ENCODE measurements around the gene SAMSN1.

GRCh38 chr21:6109705-6110336, 4411.6 kb upstream of the TPTE start:
- PRO-cap = no peak

DNA sequence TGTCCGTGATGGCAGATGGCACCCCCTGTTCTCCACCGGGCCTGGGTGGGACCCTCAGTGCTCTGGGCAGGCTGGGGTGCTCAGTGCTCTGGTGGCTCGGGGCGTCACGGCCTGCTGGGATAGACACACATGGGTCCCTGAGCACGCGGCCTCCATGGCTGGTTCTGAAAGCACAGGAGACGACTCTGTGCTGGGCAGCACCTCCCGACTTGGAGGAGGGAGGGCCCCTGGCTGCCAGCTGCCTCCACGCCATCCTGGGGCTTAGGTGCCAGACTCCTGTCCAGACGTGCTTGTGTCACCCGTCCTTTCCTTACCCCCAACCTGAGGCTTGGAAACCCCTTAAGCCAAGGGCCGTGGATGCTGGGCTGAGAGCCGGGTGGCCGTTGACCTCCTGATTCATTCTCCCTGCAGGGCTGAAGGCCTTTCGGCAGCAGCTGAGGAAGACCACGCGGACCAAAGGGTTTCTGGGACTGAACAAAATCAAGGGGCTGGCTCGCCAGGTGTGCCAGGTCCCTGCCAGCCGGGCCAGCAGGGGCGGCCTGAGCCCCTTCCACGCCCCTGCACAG, 4401.2 kb upstream of the TPTE start:
- PRO-cap = no peak

DNA sequence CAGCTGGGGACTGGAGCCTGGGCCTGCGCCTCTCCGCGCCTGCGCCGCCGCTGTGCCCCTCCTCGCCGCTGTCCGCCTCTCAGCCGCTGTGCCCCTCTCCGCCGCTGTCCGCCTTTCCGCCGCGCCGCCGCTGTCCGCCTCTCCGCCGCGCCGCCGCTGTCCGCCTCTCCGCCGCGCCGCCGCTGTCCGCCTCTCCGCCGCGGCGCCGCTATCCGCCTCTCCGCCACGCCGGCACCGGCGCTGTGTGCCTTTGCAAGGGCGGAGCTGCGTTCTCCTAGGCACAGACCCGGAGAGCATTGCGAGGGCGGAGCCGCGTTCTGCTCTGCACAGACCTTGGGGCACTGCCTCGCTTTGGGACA, 1869.7 kb upstream of the TPTE start:
- PRO-cap = no peak

- PRO-cap = no peak
Observed at GRCh38 chr21:9721980-9722393, 799.4 kb upstream of the TPTE start.

DNA sequence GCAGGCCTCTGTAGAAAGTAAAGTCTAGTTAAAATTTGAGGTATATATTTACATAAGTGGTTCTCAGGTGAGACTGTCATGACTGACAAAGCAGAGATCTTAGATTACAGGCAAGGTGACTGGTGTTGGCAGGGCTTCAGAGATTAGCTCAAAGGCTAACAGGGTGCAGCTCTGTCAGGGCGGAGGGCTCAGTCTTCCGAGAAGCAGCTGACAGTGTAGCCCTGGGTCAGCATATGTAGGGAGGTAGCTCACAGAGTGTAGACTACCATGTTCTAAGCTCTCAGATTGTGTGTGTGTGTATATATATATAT, 54.7 kb downstream of the RBM11 start:
- PRO-cap = no peak

GRCh38 chr21:14528004-14529382, 17.6 kb downstream of the SAMSN1 start:
- PRO-cap = unidirectional peak, minus-strand start at chr21:14528966

DNA sequence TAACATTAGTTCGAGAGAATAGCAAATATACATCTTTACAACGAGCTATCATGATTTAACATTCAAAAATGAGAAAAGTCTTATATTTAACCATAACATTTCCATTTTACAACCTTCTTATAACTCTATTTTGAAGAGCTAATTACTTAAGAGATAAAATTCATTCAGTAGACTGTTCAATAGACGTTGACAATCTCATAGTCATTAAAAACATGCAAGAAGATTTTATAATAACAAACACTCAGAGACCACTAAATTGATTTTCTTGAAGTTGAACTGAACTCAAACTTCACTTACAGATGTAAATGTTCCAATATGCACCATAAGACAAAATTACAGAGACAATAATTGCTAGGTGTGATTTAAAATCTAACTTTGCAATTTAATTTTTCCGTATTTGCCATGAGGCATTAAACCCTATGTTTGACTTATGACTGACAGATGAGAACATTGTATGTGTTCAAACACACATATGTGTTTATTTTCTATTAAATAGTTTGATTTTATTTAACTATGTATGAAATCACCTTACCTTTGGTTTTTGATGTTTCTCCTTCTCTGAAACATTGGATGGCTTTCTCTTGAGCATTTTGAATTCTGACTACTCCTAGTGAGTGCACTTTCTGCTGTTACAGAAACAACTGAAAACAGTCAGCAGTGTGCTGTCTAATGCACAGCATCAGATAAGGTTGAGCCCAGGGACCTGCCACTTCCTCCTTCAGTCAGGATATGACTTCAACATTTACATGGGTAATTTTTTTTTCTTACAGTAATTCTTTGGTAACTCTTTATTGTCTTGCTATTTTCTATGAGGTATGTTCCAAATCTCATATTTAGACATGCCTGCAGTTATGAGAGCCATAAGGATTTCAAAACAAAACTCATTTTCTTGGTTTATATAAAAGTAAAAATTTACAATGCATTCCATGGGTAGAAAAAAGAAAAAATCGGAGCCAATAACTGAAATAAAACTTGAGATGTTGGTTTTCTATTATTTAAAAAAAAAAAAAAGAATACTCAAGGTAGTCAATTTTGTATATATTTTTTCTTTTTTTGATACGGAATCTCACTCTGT, at the start of gene SAMSN1:
Gene SAMSN1, minus strand, starts transcription at position 643 of the 1,075 bp plus-strand sequence.
- PRO-cap = unidirectional peak, minus-strand start at position 643 of the sequence

- PRO-cap = no peak
Observed at GRCh38 chr21:14686802-14687214, 140.7 kb upstream of the SAMSN1 start.

- PRO-cap = no peak
Observed at GRCh38 chr21:15138426-15139161, 73.8 kb upstream of the NRIP1 start.

DNA sequence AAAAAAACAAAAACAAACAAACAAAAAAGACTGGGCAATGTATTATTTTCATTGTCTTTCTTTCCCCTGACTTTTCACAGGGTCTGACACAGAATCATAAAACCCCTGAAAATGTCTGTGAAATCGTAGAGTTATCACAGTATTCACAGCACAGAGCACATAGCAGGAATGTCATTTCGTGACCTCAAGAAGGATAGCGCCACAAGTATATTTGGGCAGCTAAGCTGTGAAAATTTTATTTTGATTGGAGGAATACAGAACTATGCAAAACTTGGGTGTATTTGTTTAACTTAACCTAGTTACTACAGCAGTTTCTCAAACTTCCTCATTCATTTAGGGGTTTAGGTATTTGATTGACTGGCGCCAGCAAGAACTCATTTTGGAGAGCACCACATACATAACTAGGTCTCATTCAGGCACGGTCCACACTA, 154.9 kb upstream of the NRIP1 start:
- PRO-cap = no peak

DNA sequence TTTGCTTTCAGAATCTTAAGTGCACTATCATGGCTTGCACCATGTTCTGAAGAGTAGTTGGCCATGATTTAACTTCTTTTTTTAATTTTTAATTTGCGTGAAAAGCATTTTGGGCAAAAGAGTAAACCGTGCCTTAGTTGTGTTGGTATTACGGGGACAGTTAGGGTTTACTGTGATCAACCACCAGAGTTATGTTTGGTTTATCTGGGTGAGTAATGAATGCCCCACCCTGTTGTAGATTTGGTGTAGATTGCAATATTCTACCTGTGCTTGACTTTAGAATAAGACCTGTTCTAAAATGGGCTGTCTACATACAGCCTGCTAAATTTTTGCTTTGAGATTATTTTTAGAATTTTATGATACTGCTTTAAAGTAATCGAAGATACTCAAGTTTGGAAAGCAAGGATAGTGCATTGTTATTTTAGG, 1.4 kb downstream of the USP25 start:
- PRO-cap = unidirectional peak, minus-strand start at position 172 of the sequence

GRCh38 chr21:15785489-15785903, 55.7 kb downstream of the USP25 start:
- PRO-cap = no peak

DNA sequence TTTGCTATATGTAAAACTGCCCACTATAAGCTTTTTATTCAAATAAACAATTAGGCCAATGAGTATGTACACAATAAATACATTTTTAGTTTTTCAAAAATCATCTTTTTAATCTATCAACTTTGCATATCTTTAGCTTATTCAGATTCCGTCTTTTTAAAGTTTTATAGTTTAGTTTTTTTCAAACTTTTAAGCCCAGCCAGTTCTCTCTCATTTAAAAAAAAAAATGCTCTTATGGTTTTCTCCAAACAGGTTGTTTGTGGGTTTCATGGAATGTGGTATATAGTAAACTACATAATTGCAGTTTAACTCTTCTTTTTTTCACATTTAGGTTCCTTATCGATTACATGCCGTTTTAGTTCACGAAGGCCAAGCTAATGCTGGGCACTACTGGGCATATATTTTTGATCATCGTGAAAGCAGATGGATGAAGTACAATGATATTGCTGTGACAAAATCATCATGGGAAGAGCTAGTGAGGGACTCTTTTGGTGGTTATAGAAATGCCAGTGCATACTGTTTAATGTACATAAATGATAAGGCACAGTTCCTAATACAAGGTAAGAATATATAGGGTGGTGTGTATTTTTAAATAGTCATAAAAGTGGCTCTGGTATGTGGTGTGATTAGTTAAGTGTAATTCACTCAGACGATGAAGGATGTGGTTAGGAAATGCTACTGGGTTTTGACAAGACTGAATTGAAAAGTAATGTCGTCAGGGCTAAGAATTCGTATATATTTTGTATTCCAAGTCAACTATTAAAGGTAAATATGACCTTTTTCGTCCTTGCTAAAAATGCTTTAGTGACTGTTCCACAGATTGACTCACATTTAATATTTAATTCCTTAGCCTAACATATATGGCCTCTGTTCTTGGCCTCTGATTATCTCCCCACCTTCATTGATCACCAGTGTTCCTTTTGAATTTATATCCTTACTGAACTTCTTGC, 101.6 kb downstream of the USP25 start:
- PRO-cap = unidirectional peak, plus-strand start at position 652 of the sequence

DNA sequence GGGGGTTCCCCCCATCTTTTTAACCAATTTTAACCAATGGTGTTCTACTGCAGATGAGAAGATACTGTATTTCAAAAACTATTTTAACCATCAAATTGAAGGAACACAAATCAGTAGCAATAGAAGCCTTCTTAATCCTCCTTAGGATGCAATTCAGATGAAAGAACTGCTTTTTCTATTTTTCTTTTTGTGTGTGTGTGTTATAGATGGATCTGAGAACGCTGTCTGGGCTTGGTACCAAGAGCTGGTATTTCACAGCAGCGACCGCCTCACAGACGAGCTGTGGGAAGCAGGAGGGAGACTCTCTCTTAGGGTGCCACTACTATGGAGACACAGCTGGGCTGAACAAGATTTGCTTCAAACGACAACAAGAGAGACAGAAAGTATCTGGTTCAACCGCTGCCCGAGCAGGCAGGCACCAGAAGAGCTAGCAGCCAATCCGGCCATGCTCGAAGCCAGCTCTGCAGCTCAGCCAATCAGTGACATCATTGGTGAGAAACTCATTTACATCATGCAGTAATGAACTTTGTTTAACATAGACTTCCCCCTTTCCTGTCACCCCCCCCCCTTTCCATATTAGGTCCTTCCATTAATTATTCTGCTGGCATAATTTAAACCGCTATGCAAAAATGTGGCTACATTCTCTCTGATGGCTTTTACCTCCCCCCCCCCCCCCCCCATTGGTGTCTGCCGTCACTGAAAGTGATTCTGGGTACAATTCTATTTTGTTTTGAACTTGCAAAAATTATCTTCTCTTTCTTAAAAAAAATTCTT, 341.3 kb downstream of the USP25 start:
- PRO-cap = no peak

GRCh38 chr21:16194814-16195324, 465.1 kb downstream of the USP25 start:
- PRO-cap = unidirectional peak, plus-strand start at chr21:16195079

DNA sequence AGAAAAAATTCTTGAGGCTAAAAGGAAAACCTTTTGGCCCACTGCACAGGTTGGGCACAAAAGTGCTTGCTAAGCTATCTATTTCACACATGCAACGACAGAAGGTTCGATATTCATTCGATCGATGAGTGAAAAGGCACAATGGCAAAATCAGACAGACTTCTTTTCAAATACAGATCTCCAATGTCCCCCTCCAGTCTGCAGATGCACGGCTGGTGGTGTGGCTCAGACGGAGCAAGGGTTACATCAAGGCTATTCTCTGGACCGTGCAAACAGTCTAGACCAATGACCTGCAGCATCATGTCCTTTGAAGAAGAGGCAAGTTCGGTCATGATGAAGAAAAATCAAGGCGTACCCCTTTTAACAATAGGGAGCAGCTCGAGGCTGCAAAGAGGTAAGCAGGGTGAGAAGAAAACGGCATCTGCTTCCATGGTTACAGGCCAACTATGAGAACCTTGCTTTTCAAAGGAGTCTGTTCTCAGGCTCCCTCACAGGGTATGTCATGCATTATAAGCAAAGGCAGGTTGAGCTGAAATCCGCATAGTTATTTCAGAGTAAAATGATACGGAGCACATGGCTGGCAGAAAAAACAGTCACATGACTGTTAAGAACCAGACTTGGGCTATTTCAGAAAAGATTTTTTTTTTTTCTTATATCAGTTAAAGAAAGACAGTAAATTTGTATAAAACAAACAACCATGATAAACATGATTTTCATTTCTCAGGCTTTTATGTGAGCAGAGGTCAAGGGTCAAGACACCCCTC, 579.8 kb downstream of the USP25 start:
- PRO-cap = bidirectional peak, plus-strand start at position 271 of the sequence, minus-strand start at position 222 of the sequence

GRCh38 chr21:17270208-17270544, 242.7 kb upstream of the CXADR start:
- PRO-cap = no peak

- PRO-cap = no peak
Observed at GRCh38 chr21:17429048-17429379, 83.8 kb upstream of the CXADR start.

DNA sequence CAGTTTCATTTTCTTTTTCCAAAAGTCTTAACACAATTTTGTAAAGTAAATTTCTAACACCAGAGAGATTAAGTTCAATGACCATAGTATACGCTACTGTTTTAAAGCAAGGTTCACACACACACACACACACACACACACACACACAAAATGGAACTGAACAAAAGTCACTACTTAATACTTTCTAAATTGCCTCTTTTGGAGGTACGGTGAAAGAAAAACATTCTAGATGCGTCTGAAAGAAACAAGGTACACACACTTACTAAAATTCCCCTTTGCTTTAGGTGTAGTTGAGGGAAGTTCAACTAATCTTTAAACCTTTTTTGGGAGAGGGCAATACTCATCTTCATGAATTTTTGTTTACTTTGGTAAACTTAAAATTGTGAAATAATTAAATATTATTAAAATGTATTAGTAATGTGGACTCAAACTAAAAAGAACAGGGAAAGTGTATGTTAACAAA, 30.0 kb downstream of the C21orf91 start:
- PRO-cap = no peak

GRCh38 chr21:17808388-17808833, 10.7 kb downstream of the C21orf91 start:
- PRO-cap = no peak